Measurements from ENCODE around the genes GARIN3, NIPAL4 and CLINT1.

DNA sequence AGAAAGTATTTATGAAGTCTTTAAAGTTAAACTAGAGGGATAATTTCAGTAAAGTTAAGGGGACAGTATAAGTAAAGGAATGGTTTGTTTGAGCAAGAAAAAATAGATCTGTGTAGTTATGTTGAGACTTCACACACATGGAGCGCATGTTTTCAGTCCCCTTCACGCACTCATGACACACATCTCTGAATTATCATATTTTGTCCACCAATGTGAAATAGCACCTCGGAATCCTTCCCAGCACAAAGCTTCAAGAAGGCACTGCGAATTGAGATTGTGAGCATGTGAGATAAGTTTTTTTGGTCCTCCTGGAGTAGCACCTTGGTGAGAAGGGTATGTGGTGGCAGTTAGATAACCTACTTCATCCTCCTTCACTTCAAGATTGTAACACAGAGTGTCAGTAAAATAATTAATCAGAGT lies 143.1 kb downstream of the KIF4B start:
- RRBS, result no CpG with 5 or more reads among the region's 4 CpGs

DNA sequence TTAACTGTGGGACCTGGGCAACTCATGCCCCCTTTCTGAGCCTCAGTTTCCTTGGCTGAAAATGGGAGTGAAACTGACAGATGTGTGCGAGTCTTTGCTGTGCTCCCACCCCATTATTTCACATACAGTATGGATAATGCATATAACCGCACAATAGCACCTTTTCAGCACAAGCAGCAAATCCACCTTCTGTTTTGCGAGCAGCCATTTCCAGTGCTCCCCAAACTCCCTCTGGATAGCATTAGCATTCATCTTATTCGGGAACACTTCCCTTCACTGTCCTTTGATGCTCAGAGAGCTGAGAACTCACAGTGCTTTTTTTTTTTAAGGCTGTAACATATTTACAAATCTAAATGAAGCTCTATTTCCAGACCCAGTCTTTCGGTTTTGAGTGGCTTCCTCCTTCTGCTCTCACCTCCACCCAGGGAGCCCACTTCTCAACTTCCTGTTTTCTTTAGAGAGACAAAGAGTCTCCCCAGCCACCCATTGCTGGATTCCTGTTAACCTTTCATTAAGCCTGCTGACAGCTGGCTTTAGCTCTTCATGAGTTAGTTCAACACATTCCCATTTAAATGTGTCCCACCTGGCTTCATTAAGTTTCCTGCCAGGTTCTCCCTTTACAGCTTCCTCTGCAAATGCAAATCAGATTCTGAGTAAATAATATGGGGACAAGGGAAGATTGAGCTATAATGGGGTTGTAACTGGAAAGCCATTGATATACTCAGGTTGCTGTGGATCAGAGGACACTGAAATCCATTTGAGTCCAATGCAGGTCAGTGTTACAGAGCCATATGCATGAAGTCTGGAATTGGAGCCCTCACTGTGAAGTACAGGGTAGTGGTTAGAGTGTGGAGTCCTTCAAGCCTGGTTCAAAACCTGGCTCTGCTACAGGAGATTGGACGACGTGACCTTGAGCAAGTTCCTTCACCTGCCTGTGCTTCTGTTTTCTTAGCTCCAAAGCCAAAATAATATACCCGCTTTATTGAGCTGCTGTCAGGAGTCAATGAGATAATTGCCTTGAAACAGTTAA lies 48.9 kb downstream of the TIMD4 start:
- RRBS, result no CpG with 5 or more reads among the region's 8 CpGs

GRCh38 chr5:157075090-157075304 lies 16.1 kb upstream of the HAVCR1 start:
- RRBS, result no CpG with 5 or more reads among the region's 1 CpG

DNA sequence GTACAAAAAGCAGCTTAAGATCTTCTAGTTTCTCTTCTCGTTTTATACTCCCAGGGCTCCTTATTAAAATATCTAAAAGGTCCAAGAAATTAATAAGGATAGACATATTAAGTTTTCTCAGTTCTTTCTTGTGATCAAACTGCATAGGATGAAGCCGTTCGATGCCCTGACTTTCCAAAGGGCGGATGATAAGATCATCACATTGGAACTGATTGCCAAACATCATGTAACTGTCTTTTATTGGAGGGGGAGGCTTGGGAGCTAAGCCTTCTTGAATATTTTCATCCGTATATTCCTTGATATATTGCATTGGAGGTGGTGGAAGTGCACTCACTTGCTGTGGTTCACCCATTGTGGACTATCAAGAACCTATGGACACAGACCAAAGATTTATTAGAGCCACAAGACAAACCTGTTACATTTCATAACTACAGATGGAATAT lies 3.6 kb downstream of the MED7 start:
- RRBS, result no CpG with 5 or more reads among the region's 5 CpGs

DNA sequence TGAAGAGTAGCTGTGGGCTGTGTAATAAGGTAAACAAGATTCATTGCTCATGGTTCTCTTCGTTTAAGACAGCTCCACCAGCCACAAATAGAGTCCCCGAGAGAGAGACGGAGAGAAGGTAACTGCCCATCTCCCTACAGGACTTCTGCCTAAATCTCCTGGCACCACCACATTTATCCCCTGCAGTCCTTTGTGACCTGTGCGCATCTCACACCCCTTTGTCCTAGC lies at the start of gene GARIN3:
GARIN3 (minus strand) TSS at position 147 of the 228 bp plus-strand sequence.
- RRBS, result no CpG with 5 or more reads among the region's 4 CpGs

GRCh38 chr5:157266953-157268026 lies 1.4 kb downstream of the CYFIP2 start:
- RRBS, result no CpG with 5 or more reads among the region's 6 CpGs

GRCh38 chr5:157268027-157268674 lies 2.2 kb downstream of the CYFIP2 start:
- RRBS, result no CpG with 5 or more reads among the region's 13 CpGs

GRCh38 chr5:157283223-157283844 lies 17.4 kb downstream of the CYFIP2 start:
- RRBS, result no CpG with 5 or more reads among the region's 4 CpGs

DNA sequence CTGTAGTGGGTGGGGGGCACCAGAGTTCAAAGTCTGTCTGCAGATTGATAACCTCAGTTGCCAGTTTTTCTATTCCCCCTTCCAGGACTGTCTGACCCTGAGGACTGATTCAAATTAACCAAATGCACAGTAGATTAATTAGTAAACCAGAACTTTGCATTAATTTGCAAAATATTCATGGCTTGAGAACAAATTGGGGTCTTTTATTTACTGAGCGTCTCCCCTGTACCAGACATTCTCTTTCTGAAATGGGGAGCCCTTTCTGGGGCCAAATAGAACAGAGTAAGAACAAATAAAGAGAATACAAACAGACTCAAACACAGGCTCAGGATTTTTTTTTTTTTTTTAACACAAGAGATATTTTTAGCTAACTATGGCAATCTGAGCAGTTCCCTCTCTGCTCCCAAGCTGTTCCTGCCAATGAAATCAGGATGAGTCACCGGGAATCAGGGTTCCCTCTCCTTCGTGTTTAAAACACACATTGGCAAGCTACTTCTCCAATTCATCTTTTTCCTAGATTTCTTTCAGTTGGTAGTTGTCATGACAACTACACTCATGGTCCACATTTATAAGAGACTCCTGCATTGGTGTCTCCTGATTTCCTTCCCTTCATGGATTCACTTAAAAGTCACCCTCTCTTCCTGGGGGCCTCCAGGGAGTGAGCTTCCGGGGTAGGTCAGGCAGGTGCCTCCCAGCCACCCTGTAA lies 42.0 kb upstream of the FNDC9 start:
- RRBS, result no CpG with 5 or more reads among the region's 4 CpGs

DNA sequence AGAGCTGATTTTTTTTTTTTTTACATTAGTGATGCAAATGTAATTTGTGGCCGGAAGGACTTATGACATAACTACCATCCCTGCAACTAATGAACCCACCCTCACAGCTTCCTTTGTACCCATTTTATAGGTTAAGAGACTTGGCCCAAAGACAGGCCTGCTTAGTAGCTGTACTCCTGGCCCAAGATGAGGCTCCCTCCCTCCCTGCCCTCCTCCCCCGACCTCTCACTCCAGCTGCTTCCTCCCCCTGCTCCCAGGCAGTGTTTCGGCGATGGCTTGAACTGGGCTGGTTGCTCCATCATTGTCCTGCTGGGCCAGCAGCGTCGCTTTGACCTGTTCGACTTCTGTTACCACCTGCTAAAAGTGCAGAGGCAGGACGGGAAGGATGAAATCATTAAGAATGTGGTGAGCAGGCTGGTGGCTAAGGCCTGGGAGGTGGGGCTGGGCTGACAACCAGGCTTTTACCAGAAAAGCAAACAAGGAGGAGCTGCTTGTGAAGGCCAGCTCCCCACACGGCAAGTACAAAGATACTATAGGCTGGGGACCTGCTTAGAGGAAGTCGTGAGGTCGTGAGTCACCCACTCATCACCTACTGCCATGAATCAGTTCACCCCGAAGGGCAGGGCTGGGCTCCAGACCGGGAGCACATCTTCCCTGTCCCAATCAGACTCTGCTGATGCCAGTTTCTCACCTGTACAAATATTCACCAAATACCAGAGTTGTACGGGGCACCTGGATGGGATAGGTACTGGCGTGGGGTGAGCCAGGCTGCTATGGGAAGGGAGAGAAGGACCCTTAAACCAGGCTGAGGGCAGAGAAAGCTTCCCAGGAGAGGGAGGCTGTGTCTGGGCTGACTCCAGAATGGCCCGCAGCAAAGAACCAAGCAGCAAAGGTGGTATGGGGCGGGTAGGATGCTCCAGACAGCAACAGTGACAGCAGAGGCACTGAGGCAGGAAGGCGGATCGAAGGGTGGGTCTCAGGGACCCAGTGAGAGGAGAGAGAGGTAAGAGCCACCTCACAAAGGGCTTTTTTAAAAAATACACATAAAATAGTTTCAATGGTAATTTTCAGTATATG lies 45.1 kb upstream of the FNDC9 start:
- RRBS, result no CpG with 5 or more reads among the region's 19 CpGs

DNA sequence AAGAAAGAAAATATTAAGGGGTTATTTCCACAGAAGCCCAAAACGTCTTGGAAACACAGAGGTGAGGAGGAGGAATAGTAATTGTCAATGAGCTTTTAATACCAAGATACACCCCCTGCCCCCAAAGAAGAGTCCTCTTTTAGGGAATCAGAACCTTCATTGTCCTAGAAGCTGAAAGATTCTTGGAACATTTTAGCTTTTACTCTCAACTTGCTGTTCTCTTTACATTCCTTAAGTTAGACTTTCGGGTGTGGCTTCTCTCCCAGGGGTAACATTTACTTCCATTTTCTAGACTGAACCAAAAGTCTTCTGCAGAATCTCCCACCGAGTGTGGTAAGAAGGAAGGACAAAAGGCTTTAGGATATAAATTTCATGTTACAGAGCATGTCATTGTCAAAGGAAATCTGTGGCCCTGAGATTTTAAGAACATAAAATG lies 48.5 kb upstream of the FNDC9 start:
- RRBS, result no CpG with 5 or more reads among the region's 3 CpGs

- RRBS, result 2% methylated on average over 25 of the region's 54 CpGs
Measured at GRCh38 chr5:157459720-157460608, at the start of gene NIPAL4. TSS of gene NIPAL4 (plus strand) at chr5:157460213.

GRCh38 chr5:157479624-157480164 lies 19.7 kb downstream of the NIPAL4 start:
- RRBS, result no CpG with 5 or more reads among the region's 7 CpGs

DNA sequence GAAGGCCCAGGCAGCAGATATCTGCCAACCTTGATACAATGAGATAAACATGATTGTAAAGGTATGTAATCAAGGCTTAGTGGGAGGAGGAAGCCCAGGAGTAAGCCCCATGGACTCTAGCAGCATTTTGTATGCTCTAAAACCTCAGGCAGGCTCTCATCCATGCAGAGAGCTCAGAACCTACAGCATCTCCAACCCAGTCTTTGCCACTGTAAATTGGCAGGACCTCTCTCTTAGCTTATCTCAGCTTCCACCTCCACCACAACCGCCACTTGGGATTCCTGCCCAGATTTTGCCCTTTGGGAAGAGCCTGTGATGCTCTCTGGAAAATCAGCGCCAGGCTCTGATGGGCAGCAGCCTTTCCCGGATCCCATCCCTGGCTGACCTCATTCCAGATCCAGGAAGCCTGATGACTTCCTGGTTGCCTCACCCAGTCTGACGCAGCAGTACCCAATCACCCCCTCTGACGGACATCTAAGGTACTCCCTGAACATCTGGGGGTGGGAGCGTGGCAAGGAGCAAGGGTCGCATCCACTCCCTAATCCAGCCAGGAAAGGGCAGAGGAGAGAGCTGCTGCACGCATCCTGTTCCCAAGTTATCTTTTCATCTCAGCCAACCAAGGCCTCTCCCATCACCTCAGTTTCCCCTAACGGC lies 54.2 kb downstream of the ADAM19 start:
- RRBS, result no CpG with 5 or more reads among the region's 9 CpGs

- RRBS, result no CpG with 5 or more reads among the region's 7 CpGs
Measured at GRCh38 chr5:157528195-157528572, 47.4 kb downstream of the ADAM19 start.

DNA sequence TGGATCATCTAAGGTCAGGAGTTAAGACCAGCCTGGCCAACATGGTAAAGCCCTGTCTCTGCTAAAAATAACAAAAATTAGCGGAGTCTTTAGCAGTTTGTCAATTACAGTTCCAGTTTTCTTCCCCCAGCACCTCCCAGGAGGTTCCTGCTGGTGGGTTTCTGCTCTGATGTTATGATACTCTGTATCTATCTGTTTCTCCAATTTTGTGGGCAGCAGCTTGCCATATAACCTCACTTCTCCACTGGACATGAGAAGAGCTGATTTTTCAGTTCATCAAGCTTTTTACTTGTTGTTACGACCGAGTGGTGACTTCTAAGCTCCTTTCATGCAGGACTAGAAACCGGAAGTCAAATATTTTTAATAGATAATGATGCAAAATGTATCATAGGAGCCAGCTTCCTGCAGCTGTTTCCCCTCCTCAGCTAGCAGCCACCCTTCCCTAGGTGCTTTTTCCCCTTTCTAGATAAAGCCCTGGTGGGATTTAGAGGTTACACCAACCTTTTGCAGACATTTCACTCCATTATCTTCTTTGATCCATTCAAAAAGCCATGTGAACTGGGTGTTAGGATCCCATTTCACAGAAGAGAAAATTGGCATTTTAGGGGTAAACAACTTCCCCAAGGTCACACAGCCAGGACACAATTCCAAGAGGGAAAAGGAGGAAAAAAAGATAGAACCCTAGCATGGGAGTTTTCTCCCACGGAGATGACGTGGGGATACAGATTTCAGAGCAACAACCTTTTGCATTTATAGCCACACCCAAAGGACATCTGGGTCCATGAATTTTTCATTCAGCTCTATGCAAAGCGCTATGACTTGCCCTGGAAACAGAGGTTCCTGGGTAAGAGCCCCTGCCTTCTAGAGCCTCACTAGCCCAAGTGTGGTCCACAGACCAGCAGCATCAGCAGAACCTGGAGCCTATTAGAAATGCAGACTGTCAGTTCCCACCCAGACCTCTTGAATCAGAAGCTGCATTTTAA lies 17.2 kb upstream of the ADAM19 start:
- RRBS, result no CpG with 5 or more reads among the region's 7 CpGs

GRCh38 chr5:157858484-157859433 lies at the start of gene CLINT1:
TSS of gene CLINT1 (minus strand) at chr5:157859145.
- RRBS, result 1% methylated on average over 27 of the region's 67 CpGs

- RRBS, result no CpG with 5 or more reads among the region's 5 CpGs
Measured at GRCh38 chr5:158175252-158175965, 316.5 kb upstream of the CLINT1 start.

- RRBS, result no CpG with 5 or more reads among the region's 3 CpGs
Measured at GRCh38 chr5:158483274-158483473, 616.5 kb downstream of the EBF1 start.

GRCh38 chr5:158720802-158721297 lies 378.9 kb downstream of the EBF1 start:
- RRBS, result no CpG with 5 or more reads among the region's 2 CpGs